SJSA1 (cell line): Measurements from ENCODE around the genes STAG2, SH2D1A and DCAF12L2.

GRCh38 chrX:120761720-120762311 lies 113.8 kb downstream of the CT47B1 start:
- RAMPAGE, long total RNA, result no peak

- RAMPAGE, long total RNA, result no peak
These were observed 762.3 kb upstream of the GRIA3 start for GRCh38 chrX:122421818-122422122.

- RAMPAGE, long total RNA, result no peak
These were observed 50.4 kb downstream of the THOC2 start for GRCh38 chrX:123682447-123682862.

GRCh38 chrX:123961074-123962008 lies at the start of gene STAG2:
Gene STAG2 (plus strand): TSS chrX:123961706.
- RAMPAGE, long total RNA, result start-site peak on the plus strand at chrX:123961704-123961834, 106 and 103 reads in 2 replicates

DNA sequence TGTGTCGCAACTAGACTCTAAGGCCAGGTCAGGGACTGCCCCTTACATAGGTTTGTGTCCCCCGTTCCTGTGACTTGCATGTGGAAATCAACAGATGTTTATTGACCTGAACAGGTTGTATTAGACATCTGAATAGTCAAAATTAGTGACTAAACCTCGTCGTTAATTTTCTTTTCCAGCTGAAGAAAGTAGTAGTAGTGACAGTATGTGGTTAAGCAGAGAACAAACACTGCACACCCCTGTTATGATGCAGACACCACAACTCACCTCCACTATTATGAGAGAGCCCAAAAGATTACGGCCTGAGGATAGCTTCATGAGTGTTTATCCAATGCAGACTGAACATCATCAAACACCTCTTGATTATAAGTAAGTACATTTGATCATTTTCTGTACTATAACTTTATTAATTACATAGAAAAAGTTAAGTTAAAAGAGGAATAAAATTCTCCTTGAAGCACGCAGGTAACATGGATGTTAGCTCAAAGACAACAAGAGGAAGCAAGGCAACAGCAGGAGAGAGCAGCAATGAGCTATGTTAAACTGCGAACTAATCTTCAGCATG lies 129.0 kb downstream of the STAG2 start:
- RAMPAGE, long total RNA, result no peak

DNA sequence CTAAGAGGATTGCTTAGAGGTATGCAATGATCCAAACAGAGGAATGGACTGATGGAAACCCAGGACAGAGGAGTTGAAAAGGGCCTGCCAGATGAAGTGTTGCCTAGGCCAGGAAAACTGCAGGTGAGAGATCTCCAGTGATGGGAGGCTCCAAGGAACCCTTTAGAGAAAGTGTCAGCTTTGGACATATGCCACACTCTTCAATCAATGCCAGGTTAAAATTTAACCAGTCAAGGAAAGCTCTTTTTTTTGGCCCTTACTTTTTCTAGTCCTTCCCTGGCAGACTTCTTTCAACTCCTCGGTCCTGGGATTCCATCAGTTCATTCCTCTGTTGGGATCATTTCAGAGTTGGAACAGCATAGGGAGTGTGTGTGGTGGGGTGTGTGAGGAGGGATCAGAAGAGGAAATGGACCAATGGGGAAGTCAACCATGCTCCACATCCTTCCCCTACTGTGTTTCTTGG lies 25.7 kb upstream of the TEX13D start:
- RAMPAGE, long total RNA, result no peak

DNA sequence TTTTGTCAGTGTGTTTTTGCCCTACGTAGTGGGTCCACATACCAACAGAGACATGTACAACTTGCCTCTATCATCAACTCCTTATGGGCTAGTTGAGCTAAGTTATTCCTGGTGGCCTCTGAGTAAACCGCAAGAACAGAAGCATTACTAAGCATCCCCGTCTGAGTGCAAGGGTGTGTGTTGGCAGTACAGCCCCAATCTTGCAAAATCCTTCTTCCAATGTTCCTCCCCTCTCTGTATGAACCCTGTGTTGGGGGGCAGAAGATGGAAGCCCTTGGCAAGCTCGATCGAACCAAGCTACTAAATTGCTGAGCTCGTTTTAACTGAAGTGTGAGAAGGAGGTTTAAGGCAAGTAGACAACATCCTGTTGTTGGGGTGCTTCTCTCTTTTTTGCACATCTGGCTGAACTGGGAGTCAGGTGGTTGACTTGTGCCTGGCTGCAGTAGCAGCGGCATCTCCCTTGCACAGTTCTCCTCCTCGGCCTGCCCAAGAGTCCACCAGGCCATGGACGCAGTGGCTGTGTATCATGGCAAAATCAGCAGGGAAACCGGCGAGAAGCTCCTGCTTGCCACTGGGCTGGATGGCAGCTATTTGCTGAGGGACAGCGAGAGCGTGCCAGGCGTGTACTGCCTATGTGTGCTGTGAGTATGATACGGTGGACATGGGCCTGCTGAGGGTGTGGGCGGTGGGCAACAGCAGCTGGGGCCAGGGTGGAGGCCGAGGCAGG lies at the start of gene SH2D1A:
TSS of gene SH2D1A (plus strand) at position 425 of the 727 bp plus-strand sequence.
- RAMPAGE, long total RNA, result no peak

DNA sequence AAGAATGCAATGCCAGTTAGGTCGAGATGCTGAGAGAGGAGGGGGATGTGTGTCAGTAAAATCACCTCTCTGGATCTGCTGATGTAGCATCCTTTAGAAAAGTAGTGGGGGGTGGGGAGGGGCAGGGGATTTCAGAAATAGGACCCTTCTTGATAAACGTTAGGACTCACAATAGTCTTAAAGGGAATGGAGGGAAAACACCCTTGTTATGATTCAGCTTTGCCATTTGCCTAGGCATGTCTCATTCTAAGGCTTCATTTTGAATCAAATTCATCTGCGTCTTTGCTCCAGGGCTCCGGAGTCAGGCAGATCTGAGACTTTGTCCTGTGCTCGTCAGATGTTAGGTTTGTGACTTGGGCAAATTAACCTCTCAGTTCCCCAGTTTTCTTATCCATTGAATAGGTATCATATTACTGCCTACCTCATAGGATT lies 902 bp downstream of the SH2D1A start:
- RAMPAGE, long total RNA, result no peak

DNA sequence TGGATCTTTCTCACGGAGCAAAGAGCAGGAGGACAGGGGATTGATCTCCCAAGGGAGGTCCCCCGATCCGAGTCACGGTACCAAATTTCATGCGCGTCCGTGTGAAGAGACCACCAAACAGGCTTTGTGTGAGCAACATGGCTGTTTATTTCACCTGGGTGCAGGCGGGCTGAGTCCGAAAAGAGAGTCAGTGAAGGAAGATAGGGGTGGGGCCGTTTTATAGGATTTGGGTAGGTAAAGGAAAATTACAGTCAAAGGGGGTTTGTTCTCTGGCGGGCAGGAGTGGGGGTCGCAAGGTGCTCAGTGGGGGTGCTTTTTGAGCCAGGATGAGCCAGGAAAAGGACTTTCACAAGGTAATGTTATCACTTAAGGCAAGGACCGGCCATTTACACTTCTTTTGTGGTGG lies 74.4 kb downstream of the TEX13C start:
- RAMPAGE, long total RNA, result no peak

DNA sequence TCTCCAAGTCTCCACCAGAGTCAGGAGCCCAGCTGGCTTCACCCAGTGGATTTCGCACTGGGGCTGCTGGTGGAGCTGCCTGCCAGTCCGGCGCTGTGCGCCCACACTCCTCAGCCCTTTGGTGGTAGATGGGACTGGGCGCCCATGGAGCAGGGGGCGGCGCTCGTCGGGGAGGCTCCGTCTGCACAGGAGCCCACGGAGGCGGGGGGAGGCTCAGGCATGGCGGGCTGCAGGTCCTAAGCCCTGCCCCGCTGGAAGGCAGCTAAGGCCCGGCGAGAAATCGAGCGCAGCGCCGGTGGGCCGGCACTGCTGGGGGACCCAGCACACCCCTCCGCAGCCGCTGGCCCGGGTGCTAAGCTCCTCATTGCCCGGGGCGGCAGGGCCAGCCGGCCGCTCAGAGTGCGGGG lies 370.8 kb downstream of the TEX13C start:
- RAMPAGE, long total RNA, result no peak

DNA sequence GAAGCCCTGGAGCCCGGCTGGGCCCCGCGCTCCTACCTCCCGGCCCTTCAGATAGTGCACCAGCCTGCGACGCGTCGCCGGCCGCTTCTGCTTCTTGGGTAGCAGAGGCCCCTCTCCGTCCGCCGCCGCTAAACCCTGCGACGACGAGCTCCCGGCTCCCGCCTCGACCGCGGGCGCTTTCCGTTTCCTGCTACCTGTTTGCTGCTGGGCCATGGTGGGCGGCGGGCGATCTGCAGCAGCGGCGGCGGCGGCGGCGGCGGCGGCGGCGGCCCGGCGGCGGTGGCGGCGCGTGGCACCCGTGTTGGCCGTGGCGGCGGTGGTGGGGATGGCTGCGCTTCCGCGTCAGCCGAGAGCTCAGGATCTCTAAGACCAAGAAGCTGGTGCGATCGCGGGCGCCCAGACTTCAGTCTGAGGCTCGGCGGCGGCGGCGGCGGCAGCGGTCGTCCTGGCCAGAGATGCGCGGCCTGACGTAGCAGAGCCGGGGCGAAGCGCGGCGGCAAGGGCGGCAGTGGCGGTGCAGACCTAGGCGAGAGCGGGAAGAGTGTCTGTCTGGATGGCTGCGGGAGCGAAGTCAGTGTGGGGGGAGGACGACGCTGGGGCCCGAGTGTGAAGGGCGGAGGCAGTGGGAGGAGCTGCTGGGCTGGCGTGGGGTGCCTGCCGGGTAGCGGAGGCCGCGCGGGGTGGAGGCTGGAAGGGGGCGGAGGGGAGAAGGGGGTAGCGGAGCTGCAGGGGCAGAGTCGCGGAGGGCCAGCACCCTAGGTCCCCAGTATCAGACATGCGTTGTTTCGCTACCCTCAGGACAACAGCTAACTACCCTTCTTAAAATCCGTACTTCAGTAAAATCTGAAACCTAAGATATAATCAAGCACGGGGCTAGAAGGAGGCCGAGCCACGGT lies at the start of gene DCAF12L2:
TSS of gene DCAF12L2 (minus strand) at position 578 of the 896 bp plus-strand sequence.
- RAMPAGE, long total RNA, result no peak

DNA sequence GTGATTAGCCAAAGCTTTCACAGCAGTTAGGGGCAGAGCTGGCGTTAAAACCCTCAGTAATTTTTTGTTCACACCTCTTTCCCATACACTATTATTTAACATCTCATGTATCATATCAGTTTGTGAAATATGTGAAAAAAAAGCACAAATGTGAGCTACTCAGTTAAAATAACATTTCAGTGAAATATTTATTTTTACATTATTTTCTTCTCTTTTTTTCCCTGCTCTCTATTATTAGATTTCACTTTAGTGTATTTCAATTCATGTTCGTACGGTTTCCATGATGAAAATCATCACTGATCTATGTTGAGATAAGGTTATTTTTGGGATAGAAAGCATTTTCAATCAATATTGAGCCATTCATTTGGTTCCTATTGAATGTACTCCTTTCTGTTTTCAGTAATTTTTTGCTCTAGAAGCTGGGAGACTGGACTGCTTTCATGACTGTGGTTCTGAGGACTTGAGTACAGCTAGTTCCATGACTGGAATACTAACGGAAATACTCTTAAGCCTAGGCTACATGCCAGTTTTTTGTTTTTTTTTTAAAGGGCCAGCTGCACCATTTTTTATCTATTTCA lies 16.5 kb downstream of the PRR32 start:
- RAMPAGE, long total RNA, result no peak

DNA sequence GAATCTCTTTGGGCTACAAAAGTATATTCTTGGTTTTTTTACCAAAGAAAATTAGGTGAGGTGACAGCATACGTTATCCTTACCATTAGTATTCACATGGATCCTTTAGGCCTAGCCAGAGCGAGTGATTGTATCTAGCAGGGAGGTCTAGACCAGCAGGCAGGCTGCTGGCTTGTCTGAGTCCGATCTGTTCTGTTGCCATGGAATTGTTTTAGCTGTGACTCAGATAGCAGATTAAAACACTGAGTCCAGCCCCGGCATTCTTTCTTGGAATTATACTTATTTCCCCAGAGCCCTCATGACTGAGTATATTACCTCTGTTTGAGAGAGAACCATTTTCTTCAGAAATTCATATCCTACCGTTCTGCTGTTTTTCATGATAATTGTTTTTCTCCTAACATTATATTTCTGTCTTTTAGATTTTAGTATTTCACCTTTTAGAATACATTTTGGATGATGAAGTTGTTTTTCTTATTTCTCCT lies 37.4 kb downstream of the OCRL start:
- RAMPAGE, long total RNA, result no peak

DNA sequence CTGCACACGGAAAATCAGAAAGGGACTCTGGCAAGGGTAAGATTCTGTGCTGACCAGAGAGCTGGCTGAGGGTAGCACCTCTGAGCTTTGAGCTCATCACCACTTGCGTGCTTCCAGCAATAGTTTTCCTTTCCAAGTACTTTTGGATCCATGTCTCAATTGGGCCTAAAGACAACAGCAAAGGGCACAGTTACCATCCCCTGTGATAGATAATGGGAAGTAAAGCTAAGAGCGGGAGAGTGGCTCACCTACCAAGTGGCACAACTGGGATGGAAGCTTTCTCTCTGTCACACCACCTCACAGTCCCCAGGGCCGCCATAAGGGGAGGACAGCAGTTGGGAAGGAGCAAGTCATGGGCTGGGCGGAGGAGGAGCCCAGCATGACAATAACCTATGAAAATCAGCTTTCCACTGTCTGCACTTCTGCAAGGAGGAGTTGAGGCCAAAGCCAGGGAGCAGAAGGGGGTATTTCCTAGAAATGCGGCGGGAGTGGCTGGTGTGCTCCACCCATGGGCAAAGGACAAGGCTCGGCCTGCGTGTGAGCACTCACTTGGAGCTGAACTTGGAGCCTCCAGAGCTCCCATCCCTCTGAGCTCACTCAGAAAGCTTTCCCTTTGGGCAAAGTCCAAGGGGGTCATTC lies 18.7 kb downstream of the APLN start:
- RAMPAGE, long total RNA, result no peak

- RAMPAGE, long total RNA, result no peak
These were observed 1.0 kb downstream of the APLN start for GRCh38 chrX:129653622-129654271.

DNA sequence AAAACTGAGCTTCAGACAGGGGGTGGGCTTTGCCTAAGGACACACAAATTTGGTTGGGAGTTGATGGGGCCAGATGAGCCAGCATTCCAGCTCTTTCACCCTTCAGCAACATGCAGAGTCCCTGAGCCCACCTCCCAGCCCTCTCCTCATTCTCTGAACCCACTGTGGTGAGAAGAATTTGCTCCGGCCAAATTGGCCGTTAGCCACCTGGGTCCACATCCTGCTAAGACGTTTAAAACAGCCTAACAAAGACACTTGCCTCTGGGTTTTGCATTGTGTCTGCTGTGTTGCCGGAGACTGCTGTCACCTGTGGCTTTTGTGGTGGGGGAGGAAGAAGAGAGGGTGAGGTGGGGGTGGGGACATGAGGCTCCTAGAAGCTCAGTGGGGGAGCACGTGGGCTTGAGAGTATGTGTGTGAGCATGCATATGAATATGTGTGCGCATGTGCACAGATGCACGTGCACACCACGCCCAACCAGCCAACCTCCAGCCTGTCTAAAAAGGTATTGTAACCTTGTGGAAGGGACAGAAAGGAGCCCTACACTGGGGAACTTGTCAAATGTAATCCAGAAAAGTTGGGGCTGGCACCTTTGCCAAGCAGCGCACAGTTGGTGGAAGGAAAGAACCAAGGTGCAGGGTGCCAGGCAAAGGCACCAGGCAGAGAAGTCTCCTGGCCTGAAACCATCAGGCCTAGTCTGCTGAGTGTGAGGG lies 10.3 kb upstream of the SASH3 start:
- RAMPAGE, long total RNA, result no peak

DNA sequence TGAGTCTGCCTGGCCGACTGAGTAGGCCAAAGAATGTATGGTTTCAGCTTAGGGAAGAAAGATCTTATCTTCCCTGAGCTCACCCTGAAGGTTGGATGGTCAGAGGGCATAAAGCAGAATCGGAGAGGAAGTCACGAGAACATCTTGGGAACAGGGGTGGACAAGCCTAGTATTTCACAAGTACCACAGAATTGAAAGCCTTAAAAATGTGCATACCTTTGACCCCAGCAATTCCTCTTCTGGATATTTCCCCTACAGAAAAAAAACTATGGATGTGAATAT lies 2.0 kb upstream of the SASH3 start:
- RAMPAGE, long total RNA, result no peak

DNA sequence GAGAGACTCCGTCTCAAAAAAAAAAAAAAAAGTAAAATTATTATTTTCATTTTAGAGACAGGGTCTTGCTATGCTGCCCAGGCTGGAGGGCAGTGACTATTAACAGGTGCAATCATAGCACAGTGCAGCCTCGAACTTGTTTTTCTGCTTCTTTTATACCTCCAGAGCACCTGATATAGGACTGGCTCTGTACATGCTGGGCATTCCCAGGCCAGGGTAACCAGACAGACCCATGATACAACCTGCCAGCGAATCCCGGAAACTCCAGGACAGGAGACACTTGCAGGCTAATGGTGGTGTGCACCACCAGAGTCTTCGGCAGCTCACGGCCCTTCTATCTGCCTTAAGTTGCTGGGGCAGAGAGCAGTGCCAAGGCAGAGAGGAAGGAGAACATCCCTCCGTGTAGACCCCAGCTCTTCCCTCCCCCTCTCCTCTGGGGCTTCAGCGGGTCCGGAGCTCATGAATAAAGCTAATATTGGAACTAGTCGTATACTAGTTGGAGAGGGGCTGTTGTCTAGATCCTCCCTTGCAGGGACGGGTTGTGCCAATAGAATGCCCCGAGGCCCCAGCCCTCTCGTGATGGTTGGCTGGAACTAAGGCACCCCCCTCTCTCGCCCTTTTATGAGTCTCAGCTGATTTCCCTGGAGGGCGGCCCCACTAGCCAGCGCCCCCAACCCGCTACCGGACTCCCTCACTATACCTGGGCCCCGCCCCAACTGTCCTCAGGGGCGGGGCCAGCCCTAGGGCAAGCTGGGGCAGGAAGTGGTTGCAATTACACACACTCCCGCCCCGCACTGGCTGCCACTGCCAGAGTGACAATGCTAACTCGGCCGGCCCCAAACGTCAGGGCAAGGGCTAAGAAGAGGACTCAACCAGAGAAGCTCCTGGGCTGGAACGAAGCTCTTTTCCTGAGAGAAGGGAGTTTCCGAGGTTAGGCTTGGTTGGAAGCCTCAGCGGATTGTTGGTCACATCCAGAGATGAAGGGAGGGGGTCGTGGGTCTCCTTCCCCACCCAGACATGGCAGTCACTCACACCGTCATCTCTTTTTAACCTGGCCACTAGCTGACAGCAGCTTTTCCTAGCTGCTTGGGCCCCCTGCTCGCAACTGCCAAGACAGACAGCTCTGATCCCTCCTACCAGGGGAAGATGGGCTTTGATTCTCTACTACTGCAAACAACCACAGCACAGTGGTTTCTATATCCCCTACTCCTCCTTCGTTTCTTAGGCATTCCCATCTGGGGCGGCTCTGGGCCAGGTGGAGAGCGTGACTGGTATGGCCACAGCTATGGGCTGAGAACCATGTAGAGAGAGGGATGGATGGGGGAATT lies 21.3 kb upstream of the BCORL1 start:
- RAMPAGE, long total RNA, result no peak

- RAMPAGE, long total RNA, result no peak
These were observed 32.7 kb downstream of the BCORL1 start for GRCh38 chrX:130014909-130015759.

- RAMPAGE, long total RNA, result no peak
These were observed 49.9 kb downstream of the ELF4 start for GRCh38 chrX:130059992-130061143.